NCI-H460 (cell line): ENCODE measurements around the genes CCDC136 and TNPO3.

DNA sequence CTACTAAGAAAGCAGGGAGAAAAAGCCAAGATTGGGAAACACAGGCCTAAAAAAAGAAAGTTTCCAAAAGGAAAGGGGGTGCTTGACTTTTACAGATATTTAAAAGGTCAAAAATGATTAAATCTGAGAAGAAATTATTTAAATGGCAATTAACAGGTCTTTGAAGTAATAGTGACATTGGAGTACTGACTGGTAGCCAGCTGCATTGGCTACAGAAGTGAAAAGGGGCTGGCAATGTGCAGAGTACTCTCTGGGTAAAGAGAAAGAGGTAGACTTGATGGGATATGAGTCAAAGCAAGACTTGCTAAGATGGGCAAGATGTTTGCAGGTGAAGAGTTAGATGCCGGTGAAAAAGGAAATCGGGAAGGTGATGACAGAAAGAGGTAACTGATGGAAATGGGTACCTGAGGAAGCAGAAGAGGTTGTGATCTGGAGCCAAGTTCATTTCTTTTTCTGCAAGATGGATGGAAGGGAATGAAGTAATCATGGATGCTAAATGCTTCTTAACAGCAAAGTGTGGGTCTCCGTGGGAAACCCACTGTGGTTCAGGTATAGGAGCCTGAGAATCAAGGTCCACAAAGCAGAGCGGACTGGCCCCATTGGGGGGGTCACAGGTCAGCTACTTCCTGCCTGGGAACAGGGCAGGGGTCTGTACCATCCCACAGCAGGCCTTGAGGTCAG is 33.7 kb upstream of the LRRC4 start:
RAMPAGE:
- cytosol, long total RNA: no peak
- long total RNA: no peak
- nucleus, long total RNA: no peak

DNA sequence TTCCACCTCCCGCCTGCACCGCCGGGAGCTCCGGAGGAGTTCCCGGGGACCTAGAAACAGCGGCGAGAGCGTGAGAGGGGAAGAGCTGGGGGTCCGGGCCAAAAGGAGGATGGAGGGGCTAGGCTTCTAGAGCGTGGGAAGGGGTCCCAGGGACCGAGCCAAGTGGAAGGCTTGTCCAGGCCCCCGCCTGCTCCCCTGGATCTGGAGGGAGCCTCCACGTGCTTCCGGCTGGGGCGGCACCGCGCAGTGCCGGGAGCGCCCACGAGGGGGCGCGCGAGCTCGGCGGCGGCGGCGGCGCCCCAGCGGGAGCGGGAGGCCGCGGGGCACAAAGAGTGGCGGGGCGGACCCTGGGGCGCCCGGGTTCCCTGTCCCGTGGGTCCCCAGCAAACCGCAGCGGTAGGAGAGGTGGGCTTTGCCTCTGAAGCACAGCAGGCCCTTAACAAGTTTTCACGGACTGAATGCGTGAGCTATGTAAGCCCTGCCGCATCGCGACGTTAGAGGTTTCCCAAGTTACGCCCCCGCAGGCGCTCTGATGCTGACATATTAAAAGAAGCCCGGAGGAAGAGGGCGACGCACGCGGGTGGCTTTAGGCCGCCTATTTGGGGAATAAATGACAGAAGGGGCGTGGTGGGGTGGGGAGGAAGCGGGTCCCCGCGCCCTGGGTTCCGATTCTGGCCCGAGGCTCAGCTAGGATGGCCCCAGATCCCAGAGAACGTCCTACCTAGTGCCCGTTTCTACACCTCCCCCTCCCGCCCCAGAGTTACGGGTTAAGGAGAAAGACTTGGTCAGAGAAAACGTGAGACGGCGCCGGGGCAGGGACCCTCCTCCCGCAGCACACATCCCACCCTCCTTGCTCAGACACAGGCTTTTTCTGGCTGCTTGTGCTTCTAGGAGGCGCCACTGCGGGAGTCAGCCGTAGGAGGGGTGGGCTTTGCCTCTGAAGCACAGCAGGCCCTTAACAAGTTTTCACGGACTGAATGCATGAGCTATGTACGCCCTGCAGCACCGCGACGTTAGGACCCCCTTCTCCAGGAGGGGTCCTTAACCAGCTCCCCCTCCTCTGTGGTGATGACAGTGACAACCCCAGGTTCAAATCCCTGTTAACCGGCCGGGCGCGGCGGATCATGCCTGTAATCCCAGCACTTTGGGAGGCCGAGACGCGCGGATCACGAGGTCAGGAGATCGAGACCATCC is 104.7 kb upstream of the LRRC4 start:
RAMPAGE:
- cytosol, long total RNA: no peak
- long total RNA: no peak
- nucleus, long total RNA: no peak

DNA sequence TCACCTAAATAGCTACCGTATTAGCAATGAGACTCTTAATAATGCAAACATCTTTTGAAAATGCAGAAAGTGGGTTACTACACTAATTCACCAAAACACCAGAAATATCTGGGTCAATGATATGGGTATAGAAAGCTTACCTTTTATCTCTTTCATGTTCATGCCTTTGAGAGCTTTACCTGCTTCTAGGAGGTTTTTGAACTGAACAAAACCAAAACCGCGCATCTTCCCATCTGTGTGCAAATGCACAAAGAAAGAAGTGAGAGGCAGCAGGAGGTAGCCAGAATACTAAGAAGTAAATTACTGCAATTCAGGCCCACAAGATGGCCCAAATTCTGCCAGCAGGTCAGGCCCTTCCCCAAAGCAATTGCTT is 5.6 kb downstream of the RBM28 start:
RAMPAGE:
- cytosol, long total RNA: no peak
- long total RNA: no peak
- nucleus, long total RNA: no peak

DNA sequence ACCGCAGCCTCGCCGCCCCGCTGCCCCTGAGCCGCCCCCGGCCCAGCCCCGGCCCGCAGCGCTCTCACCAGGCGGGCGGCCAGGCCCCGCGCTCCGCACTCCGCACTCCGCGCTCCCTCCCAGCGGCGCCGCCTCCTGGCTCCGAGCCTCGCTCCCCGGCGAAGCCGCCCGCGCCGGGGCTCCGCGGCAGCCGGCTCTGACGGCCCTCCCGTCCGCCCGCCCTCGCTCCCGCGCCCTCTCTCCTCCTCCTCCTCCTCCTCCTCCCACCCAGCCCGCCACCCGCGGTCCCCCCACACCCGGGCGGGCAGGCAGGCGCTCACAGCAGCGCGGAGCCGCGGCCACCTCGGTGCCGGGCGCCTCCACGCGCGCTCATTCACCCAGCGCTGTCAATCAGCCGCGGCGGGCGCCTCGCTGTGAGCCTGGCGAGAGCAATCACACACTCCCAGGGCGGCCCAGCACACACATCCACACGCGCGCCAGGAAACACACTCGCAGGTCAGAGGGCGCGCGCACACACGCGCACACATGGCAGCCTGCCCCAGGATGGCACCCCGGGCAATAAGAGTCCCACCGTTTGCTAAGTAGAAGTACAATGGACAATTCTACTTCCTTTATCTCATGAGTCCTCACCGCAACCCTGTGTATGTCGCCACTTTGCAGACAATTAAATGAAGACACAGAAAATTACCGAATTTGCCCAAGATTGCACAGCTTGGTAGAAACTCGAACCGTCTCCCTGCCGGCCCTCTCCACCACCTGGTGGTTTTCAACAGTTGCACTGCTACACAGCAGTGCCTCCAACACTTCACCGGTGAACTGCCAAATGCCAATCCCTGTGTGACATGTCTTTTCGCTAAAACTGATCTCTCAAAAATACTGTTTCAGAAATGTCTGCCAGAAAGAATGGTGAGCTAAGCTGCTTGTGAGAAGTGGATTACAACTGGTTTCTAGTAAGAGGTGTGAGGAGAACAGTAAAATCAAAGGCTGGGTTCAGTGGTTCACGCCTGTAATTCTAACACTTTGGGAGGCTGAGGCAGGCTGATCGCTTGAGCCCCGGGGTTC is 18.1 kb upstream of the RBM28 start:
RAMPAGE:
- cytosol, long total RNA: no peak
- long total RNA: no peak
- nucleus, long total RNA: no peak

DNA sequence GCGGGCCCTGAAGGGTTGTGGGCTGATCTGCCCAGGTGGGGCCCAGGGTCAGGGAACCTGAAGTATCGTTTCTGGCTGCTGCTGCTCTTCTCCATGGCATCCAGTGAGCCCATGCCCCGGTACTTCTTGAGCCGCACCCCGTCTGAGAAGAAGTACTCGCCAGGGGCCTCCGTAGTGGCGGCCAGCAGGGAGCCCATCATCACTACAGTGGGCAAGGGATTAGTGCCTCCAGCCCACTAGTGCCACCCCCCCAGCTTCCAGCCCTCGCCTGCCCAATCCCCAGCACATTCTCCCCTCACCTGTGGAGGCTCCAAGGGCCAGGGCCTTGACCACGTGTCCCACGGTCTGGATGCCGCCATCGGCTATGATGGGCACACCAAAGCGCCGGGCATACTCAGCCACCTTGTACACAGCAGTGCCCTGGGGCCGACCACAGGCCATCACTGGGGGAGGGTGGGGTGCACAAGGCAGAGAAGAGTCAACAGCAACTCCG is 14.9 kb downstream of the IMPDH1 start:
RAMPAGE:
- cytosol, long total RNA: no peak
- long total RNA: no peak
- nucleus, long total RNA: no peak

GRCh38 chr7:128400224-128400723 is 9.5 kb downstream of the IMPDH1 start:
RAMPAGE:
- cytosol, long total RNA: no peak
- long total RNA: no peak
- nucleus, long total RNA: no peak

DNA sequence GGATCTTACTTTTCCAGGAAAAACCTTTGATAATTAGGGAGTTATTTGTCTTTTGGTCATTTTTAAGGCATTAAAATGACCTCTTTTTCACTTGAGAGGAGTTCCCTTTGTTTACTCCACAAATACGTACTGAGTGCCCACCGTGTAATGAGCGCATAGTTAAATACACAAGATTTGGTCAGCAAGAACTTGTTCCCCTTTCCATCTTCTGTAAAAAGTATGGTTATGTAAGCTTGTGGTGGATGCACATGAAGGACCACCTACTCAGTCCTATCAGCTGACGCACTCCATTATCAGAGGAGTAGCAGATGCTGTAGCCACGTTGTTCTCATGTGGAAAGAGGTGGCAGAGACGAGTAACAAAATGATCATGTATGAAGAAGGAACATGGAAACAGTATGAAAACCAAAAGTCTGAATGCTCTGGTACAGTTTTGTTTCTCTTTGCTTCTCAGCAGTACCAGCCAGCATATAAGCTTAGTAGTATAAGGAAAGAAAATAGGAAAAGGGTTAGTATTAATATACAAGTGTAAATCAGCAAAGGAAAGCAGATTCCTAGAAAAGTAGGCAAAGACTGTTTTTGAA is 78.0 kb upstream of the GARIN1A start:
RAMPAGE:
- cytosol, long total RNA: no peak
- long total RNA: no peak
- nucleus, long total RNA: no peak

DNA sequence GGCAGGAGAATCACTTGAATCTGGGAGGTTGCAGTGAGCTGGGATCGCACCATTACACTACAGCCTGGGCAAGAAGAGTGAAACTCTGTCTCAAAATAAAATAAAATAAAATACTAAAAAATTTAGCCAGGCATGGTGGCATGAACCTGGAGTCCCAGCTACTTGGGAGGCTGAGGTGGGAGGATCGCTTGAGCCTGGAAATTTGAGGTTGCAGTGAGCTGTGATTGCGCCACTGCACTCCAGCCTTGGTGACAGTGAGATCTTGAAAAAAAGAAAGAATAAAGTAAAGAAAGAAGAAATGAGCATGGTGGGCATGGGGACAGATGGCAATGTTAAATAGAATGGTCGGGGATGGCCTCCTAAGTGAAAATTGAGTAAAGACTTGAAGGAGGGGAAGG is 26.4 kb upstream of the GARIN1A start:
RAMPAGE:
- cytosol, long total RNA: no peak
- long total RNA: no peak
- nucleus, long total RNA: no peak

RAMPAGE:
- cytosol, long total RNA: no peak
- long total RNA: no peak
- nucleus, long total RNA: no peak
Observed at GRCh38 chr7:128697015-128698105, 17.8 kb upstream of the GARIN1B start.

DNA sequence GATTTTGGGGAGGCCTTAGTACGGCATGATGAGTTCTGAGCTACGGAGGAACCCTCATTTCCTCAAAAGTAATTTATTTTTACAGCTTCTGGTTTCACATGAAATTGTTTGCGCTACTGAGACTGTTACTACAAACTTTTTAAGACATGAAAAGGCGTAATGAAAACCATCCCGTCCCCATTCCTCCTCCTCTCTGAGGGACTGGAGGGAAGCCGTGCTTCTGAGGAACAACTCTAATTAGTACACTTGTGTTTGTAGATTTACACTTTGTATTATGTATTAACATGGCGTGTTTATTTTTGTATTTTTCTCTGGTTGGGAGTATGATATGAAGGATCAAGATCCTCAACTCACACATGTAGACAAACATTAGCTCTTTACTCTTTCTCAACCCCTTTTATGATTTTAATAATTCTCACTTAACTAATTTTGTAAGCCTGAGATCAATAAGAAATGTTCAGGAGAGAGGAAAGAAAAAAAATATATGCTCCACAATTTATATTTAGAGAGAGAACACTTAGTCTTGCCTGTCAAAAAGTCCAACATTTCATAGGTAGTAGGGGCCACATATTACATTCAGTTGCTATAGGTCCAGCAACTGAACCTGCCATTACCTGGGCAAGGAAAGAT is 6.3 kb downstream of the OPN1SW start:
RAMPAGE:
- cytosol, long total RNA: no peak
- long total RNA: no peak
- nucleus, long total RNA: no peak

DNA sequence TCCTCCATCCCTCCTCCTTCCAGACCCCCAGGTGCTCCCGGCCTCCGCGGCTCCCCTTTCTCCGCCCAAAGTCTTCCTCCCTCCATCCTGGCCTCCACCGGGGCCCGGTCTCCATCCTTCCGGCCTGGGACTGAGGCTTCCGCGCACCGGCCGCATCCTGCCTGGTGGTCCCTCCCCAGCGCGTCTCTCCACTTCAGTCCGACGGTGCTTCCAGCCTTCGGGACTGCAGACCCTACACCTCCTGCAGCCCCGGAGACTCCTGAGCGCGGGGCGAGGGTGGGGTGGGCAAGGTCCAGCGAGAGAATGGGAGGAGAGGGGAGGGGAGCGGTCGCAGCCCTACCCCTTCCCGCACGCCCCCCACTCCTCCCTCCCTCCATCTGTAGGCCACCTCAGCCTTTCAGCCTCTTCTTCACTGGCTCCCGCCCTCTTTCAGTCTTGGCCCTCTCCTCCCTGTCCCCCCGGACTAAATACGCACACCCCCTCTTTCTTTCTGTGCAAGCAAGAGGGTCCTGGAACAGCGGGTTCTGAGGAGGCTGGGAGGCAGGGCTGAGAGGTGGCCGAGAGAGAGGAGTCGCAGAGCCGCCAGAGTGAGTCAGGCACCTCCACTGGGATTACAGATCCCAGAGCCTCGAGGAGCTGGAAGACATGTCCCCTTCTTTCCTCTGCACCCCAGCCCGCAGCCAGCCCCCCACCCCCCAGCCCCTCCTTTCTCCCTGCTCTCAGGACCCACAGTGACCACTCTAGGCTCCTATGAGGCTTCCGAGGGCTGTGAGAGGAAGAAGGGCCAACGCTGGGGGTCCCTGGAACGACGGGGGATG is at the start of gene CCDC136:
Gene CCDC136 (plus strand): TSS at position 372 of the 818 bp plus-strand sequence.
RAMPAGE:
- cytosol, long total RNA: no peak
- long total RNA: no peak
- nucleus, long total RNA: no peak

GRCh38 chr7:128792588-128793157 is 905 bp downstream of the CCDC136 start:
RAMPAGE:
- cytosol, long total RNA: no peak
- long total RNA: no peak
- nucleus, long total RNA: no peak

GRCh38 chr7:128841788-128842493 is 11.7 kb downstream of the FLNC start:
RAMPAGE:
- cytosol, long total RNA: no peak
- long total RNA: no peak
- nucleus, long total RNA: no peak

RAMPAGE:
- cytosol, long total RNA: no peak
- long total RNA: no peak
- nucleus, long total RNA: no peak
Observed at GRCh38 chr7:128859902-128861038, 2.4 kb upstream of the ATP6V1F start.

DNA sequence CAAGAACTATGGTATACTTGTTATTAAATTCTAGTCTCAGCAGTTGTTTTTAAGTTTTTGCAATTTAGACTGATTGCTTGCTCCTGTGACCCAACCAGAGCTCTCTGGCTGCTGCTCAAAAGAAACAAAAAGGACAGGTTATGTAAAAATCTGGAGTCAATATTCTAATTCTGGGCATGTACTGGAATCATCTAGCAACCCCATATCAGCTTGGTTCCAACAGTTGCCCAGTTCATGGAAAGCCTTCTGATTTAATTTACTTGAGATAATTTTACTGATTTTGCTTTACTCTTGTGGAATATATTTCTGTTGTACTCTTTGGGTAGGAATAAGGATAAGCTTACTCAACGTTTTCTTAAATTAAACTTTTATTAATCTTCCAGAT is 10.2 kb downstream of the KCP start:
RAMPAGE:
- cytosol, long total RNA: no peak
- long total RNA: no peak
- nucleus, long total RNA: no peak

DNA sequence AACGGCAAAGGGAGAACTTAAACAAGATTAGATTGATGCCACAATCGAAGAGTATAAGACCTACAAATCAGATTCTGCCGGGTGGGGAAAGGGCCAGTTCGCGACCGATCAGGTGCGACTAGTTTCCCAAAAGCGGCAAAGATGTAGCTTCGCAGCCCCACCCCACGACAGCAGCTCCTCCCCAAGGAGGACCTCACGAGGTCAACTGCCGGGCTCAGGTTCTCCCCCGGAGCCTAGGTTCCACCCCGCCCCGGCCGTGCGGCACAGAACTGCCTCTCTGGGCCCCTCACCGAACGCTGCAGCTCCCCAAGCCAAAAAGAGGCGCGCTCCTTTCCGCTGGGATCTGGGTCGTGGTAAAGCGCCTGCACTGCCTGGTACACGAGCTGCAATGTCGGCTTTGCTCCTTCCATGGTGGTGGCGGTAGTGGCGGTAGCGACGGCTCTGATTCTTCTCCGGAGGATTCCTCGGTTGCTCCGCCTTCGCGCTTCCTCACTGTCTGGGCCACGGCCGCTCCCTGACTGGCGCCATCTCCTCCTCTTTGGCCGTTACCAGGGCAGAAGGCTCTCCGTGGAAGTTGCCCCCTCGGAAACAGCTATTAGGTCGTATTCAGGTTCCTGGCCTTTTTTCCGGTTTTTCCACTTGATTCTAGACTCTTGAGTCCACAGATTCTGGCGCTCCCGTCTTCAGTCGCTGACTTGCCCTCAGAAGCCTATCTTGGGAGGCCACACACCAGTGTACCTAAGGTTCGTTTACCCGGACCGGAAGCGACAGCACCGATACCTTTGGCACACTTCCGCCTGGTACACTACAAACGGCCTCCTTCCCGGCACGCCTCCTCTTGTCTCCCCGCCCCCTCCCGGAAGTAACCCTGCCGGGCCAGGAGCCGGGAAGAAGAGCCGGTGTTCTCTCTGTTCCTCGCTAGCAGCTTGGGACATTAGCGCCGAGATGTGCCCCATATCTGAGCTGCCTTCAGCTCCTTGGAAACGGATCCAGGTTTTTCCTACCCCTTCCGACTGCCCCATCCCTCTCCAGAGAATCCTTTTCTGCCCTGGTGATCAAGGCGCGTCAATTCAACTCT is at the start of gene TNPO3:
Gene TNPO3 (minus strand): TSS at position 751 of the 1,078 bp plus-strand sequence.
RAMPAGE:
- cytosol, long total RNA: start-site peak on the minus strand centred at position 539 of the sequence, 15 bp wide, 52 and 91 reads in 2 replicates; start-site peak on the minus strand centred at position 757 of the sequence, 37 bp wide, 147 and 156 reads in 2 replicates
- long total RNA: start-site peak on the minus strand centred at position 546 of the sequence, 24 bp wide, 55 and 220 reads in 2 replicates; start-site peak on the minus strand centred at position 767 of the sequence, 86 bp wide, 91 and 113 reads in 2 replicates
- nucleus, long total RNA: start-site peak on the minus strand centred at position 547 of the sequence, 30 bp wide, 60 and 89 reads in 2 replicates

DNA sequence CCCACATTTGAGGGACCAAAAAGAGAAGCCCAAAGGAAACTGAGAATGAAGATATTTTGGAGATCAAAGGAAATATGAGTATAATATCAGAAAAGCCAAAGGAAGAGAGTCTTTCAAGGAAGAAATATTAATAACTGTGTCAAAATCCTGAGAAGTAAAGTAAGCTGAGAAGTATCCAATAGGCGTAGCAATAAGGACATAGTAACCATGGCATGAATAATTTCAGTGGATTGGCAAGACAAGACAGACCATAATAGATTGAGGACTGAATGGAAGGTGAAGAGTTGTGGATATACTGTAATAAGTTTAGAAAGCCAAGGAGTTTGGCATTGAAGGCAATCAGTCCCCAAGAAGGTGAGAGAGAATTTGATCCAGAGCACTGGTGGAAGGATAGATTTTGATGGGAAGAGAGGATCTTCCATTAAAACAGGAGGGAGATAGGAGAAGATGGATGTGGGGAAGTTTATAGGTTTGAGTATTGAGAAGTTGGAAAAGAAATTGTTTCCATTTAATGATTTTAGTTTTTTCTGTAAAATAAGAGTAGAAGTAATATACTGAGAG is 80.3 kb upstream of the STRIP2 start:
RAMPAGE:
- cytosol, long total RNA: no peak
- long total RNA: no peak
- nucleus, long total RNA: no peak

RAMPAGE:
- cytosol, long total RNA: no peak
- long total RNA: no peak
- nucleus, long total RNA: no peak
Observed at GRCh38 chr7:129388648-129389612, 45.3 kb upstream of the STRIP2 start.

RAMPAGE:
- cytosol, long total RNA: no peak
- long total RNA: no peak
- nucleus, long total RNA: no peak
Observed at GRCh38 chr7:129396837-129397411, 37.3 kb upstream of the STRIP2 start.

GRCh38 chr7:129427516-129427989 is 6.7 kb upstream of the STRIP2 start:
RAMPAGE:
- cytosol, long total RNA: no peak
- long total RNA: no peak
- nucleus, long total RNA: no peak